ENCODE measurements around the gene LIMA1.

GRCh38 chr12:50283034-50283807, at the start of gene LIMA1:
Gene LIMA1, minus strand, starts transcription at chr12:50283520.
- RRBS = 1% methylated on average over 33 of the region's 55 CpGs

DNA sequence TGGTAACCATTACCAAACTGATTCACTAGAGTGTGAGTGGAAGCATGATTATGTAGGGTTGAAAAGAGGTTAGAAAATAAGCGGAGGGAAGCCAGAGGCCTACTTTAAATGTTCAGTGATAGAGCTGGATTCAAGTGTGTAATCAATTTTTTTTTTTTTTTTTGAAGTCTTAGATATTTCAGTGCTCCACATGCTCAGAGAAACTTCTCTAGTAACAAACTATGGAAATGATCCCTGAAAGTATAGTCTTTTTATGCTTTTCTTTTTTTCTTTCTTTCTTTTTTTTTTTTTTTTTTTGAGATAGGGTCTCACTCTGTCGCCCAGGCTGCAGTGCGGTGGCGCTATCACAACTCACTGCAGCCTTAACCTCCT, 16.5 kb upstream of the DIP2B start:
- RRBS = no CpG with 5 or more reads among the region's 4 CpGs

DNA sequence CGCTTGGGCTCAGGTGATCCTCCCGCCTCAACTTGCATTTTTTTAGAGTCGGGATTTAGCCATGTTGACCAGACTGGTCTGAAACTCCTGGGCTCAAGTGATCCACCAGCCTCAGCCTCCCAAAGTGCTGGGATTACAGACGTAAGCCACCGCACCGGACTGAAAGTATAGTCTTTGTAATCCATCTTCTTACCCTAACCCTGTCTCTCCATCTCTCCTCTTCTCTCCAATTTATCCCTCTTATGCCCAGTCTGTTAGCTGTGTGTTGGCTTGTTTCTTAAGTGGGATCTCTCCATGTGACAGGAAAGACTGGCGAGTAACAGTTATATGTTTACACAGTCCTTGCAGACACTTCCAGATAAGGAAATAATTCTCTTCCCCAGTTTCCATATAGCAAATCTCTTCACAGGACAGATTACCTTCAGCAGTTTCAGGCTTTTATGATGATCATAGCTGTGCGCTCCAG, 16.1 kb upstream of the DIP2B start:
- RRBS = no CpG with 5 or more reads among the region's 8 CpGs

DNA sequence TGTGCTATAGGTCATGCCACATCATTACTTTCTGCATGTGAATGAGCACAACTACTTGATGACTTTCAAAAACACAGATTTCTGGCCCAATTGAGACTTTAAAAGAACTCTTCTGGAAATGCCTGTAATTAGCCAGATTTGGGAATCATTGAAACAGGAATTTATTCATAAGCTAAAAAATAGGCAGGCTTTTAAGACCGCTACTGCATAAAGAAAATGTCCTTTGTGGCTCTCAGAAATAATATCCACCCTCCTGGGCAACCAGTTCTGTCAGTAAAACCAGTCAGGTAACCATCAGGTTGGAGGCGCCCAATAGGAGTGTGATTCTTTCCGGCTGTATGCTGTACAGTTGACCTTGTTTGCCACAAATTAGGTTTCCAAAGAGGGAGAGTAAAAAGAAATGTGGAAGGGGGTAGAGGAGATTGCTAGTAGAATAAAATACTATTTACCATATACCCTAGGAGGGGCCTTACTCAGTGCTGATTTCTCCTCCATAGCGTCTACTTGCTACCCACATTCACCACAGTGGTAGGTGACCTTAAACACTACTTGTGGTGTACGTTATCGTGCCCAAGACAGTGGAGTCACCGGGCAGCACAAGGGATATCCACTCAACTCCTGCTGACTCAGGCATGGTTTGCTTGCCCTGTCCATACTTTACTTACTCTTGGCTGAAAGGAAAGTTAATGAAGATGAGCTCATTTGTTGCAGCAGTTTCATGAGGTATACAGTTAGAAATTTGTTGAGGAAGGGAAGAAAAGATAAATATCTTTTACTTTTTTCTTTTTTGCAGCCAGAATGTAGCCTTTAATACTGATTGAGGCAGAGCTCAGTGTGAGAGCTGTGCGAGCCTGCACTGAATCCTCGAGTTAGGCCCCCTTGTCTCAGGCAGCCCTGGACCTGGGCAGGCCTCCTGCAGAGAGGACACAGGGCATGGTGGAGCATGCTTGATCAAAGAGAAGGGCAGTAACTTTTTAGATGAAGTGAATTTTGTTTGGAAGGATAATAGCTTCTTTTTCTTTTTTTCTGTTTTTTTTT, 76.7 kb downstream of the DIP2B start:
- RRBS = no CpG with 5 or more reads among the region's 9 CpGs

DNA sequence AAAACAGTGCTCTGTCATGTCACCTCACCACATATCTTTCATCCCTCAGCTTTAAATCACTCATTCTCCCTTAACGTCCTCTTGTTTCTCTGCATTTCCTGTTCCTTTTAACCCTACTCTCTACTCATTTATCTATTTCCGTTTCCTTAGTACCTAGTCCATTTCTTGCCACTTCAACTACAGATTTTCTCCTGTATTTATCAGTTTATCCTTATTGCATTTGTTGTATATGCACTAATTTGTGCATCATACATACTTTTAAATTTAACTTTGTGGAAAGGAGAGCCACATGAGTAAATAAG, 120.3 kb downstream of the DIP2B start:
- RRBS = no CpG with 5 or more reads among the region's 2 CpGs

DNA sequence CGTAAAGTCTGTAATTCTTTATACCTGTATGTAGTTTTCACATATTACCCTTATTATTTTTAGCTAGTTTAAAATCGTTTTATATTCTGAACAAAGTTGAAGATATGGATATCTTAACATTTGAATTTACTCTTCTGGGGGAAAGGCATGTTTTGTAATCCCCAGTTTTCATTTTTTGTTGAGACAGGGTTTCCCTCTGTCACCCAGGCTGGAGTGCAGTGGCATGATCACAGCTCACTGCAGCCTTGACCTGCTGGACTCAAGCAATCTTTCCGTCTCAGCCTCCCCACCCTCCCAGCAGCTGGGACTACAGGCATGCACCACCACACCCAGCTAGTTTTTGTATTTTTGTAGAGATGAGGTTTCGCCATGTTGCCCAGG, 2.0 kb downstream of the METTL7A start:
- RRBS = no CpG with 5 or more reads among the region's 4 CpGs

- RRBS = under 1% methylated on average over 18 of the region's 36 CpGs
Measured at GRCh38 chr12:51025325-51026068, 687 bp downstream of the SLC11A2 start.

- RRBS = no CpG with 5 or more reads among the region's 9 CpGs
Measured at GRCh38 chr12:51076265-51076904, 7.0 kb downstream of the CSRNP2 start.

DNA sequence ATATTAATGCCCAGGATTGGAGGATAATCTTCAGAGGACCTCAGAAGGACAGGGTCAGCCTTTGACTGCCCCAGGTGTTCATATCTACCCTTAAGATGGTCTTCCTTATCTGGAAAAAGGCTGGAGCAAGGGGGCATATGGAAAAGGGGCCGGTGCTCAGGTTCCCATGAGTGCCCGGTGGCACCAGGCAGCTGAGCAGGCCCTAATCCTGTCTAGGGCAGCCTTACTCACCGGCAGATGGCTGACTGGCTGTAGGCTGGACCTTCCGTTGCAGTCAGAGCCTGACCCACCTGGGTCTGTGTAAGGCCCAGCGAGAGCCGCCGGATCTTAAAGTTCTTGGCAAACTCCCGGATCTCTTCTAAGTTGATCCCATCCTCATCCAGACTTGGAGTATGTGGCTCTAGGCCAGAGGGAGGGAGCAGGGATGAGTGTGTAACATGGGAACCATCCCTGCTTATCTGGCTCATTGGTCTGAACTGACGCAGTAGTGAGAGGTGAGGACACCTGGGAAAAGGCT, 18.5 kb upstream of the TFCP2 start:
- RRBS = 96% methylated on average over 2 of the region's 9 CpGs

DNA sequence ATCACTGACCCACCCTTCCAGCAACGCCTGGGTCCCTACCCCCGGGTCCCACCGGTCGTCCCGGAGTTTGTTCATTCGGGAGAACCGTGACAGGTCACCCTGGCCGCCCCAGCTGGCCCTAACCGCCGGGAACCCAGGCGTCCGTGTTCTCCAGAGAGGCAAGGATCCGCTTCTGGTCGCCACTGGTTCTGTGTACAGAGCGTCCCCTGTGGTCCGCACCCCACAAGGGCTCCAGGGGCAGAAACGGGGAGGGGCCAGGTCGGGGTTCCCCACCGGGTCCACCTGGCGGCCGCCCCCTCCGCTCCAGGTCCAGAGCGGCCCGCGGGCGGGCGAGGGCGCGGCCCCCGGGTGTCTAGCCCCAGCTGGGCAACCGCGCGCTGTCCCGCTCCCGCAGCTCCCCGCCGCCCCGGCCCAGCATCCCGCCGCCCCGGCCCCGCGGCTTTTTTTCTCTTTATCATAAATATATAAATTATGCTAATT, 755 bp downstream of the POU6F1 start:
- RRBS = 4% methylated on average over 26 of the region's 43 CpGs

DNA sequence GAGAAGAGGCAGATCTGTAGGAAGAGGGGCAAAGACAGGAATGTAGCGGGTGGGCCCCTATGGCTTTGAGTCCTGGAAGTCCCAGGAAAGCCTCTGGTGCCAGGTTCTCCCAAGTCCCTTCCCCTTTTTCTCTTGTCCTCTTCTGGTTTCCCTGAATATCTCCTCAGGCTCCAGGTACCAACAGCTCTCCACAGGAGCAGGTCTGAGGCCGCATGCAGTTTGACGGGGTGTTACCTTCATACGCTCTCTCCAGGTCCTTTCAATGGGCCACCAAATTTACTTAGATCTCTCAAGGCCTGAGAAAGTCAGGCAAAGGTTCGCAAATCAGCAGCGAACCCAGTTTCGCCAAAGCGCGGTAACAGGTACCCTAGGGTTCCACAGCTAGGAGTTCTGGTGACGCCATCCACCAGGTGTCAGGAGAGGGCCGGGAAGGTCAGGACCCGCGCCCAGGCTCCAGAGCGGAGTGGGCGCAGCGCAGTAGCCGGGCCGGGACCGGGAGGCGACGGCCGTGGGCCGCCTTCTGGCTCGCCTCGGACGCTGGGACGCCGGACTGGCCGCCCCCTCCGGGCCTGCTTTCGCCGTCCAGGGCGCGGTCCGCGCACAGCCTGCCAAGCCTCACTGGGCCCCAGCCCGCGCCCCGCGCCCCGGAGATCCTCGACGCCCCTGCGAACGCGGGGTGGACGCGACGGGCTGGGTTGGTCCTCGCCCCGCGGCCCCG, 753 bp downstream of the SMAGP start:
- RRBS = 2% methylated on average over 29 of the region's 53 CpGs

DNA sequence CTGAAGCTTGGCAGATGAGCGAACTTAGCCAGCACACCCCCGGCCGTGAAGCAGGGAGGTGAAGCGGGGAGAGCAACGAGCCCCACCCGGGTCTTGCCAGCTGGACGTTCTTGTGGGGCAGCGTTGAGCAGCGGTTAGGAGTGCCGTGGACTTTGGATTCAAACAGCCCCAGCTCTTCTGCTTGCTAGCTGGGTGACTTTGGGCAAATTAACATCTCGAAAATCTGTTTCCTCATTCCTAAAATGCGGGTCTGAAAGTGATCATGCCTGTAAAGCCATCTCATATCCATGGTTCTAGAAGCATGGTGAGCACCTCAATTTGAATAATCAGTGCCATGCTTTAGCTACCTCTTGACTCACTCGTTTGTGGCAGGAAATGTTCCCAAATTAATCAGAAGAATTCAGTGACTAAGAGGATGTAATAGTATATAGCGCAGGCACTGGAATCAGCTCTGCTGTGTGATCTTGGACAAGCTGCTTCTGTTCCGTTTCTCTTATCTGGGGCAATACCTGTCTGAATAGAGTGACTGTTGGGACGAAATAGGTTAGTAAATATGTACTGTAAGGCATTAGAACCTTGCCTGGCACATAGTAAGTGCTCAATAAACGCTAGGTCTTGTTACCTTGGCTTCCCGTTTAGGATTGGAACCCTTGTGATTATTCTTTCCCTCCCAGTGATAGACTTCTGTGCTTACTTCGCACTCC, 664 bp upstream of the SMAGP start:
- RRBS = 5% methylated on average over 5 of the region's 19 CpGs

DNA sequence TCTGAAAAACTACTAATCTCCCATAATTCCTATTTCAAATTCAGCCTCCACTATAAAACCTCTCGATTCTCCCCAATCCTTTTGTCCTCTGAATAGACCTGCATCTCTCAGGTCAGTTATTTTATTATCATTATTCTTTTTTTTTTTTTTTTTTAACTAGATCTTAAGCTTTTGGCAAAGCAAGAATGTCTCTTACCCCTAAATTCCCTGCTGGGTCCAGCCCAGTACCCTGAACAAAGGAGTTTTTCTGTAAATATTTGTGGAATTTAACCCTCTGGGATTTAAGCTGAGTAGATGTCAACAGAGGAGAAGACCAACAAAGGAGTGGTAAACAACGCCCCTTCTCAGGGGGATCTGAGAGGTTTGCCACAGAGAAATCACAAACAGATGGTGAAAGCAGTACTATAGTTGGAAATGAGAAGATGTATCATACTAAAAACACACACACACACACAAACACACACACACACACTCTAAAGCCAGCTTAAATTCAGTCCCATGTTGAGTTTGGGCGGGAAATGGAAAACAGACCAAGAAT, 3.4 kb downstream of the BIN2 start:
- RRBS = no CpG with 5 or more reads among the region's 3 CpGs

DNA sequence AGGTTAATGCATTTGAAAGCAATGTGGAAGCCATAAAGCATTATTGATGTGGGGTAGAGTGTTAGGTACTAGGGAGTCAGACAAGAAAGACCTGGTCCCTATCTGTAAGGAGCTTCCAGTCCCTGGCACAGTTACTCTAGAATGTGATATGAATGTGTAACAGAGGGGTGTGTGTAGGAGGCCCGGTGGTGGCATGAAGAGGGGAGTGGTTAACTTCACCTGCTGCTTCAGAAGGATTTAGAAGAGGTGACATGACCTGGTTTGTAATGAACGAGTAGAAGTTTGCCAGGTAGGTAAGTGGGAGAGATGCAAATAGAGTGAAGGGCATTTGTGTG, 15.1 kb upstream of the GALNT6 start:
- RRBS = no CpG with 5 or more reads among the region's 2 CpGs

- RRBS = 22% methylated on average over 10 of the region's 23 CpGs
Measured at GRCh38 chr12:51591559-51592090, 592 bp downstream of the SCN8A start.

DNA sequence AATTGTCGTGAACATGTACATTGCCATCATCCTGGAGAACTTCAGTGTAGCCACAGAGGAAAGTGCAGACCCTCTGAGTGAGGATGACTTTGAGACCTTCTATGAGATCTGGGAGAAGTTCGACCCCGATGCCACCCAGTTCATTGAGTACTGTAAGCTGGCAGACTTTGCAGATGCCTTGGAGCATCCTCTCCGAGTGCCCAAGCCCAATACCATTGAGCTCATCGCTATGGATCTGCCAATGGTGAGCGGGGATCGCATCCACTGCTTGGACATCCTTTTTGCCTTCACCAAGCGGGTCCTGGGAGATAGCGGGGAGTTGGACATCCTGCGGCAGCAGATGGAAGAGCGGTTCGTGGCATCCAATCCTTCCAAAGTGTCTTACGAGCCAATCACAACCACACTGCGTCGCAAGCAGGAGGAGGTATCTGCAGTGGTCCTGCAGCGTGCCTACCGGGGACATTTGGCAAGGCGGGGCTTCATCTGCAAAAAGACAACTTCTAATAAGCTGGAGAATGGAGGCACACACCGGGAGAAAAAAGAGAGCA, 7.9 kb downstream of the TMDD1 start:
- RRBS = 98% methylated on average over 3 of the region's 19 CpGs

DNA sequence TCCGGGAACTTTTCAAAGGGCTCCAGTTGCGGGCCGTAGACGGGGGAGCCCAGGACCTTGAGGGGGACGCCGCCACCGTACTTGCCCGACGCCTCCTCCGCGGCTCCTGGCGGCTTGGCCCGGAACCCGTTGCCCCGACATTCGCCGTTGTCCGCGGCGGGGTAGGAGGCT, 6.5 kb upstream of the TMDD1 start:
- RRBS = no CpG with 5 or more reads among the region's 20 CpGs

DNA sequence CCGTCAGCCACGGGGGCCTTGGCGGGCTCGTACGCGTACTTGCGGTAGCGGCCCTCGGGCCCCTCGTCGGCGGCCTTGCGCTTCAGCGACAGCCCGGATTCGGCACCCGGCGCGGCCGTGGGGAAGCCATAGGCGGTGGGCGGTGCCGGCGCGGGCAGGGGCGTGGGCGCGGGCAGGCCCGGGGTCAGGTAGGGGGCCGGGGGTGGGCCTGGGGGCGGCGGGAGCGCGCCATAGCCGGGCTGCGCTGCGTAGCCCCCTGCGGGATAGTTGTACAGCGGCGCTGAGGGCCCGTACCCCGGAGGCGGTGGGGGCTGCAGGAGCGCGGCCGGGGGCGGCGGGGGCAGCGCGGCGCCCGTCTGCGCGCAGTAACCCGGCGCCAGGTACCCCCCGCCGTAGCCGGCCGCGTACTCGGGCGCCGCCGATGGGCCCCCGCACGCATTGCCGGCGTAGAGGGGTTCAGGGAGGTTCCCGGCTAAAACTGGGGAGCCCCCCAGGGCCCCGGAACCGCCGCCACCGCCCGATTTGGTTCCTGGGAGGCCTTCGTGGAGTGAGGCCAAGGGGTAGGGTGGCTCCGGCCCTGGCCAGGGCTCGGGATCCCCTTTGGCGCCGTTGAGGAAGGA, 6.9 kb upstream of the TMDD1 start:
- RRBS = 23% methylated on average over 44 of the region's 80 CpGs

DNA sequence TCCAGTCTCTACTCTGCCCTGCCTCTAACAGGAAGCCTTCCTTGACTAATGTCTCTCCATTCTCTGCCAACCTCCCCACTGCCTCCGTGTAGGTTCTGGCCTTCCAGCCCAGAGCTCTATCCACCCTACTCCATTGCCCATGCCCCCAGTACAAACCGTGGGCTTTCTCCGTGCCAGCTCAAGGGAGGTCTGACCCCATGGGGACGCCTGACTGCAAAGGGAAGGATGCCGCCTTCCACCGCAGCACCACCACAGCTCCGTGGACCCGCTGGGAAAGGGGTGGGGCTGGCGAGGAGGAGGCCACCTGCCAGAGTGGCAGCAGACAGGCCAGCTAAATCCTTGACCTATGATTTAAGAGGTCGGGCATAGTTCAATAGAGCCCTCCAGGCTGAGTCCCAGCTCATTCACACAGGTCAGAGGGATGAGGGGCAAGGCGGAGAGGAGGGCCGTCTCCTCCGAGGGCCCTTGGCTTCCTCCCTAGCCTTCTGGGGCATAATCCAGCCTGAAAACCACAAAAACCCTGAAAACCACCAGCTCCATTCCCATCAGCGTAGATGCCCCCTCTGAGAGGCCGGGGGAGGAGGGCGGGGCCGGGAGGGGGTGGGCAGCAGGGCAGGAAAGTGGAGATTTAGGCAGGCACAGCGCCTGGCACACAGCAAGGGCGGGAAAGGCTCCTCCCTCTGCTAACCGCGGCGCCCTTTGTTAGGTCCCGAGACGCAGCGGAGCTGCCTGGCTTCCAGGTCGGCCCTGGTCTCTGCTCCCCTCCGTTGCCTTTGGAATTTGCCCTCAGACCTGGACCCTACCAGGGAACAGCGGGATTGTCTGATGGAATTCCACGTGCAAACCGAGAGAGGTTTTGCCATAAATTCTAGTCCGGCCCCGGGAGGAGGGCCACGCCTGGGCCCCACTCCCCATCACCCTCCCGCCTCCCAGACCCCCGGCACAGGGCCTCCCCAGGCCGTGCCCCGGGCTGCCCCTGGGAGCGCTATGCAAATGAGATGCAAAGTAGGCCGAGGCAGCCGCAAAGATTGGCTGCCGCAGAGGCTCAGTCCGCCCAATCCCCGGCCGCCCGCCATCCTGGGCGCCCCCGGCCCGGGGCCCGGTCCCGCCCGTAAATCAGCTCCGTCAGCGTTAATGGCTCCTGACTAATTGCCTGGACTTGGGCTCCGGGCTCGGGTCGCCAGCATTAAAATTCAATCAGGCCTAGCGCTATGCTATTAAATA, 15.2 kb upstream of the FIGNL2 start:
- RRBS = 91% methylated on average over 15 of the region's 57 CpGs

DNA sequence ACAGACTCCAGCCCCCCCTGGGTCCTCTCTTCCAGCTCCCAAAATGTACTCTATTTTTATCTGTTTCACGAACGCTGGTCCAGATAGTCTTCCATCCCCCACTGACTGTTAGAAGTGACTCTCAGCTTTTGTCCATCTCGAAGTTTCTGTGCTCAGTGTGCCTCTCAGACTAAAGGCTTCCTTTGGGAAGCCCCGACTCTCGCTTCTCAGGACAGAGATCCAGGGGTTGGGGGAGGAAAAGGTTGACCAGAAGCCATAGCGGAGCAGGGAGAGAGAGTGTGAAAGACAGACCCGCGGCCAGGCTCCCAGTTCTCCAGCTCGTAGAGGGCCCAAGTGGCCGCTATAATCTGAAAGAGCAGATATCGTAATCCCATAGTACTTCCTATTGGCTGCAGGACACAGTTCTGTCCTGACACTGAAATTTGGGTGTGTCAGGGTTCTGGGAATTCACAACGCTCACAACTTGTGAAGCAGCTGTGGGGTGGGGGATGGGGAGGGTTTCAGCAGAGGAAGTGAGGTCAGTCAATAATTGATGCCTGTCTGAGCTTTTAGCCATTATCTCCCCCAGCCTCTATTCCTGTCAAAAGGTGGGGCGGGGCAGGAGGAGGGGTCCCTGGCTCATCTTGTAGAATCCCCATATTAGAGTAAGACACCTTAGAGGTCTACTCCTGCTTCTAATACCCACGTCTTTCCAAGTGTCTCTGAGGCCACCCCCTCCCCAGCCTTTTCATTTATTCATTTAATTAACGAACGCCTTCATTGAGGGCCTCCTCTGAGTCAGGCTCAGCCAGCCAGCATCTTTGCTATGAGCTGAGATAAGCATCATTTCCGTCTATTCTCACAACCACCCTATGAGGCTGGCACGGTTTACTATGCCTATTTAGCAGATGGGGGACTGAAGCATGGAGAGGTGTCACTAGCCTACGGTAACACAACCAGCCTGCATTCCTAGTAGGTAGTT, 1.6 kb upstream of the ACVRL1 start:
- RRBS = no CpG with 5 or more reads among the region's 19 CpGs

All from HCT116 (cell line).